ENCODE measurements around a stretch of chr17.

GRCh38 chr17:29429817-29430683, 39.9 kb downstream of the TAOK1 start:
- RRBS: no CpG with 5 or more reads among the region's 7 CpGs

GRCh38 chr17:29561853-29563033, 4.6 kb downstream of the ABHD15 start:
- RRBS: no CpG with 5 or more reads among the region's 36 CpGs

- RRBS: 22% methylated on average over 41 of the region's 45 CpGs
These were observed 355 bp downstream of the ABHD15 start for GRCh38 chr17:29566465-29566899.

GRCh38 chr17:29584579-29585029, 4.8 kb downstream of the GIT1 start:
- RRBS: no CpG with 5 or more reads among the region's 8 CpGs

GRCh38 chr17:29760710-29761796, 138.3 kb upstream of the CORO6 start:
- RRBS: 3% methylated on average over 34 of the region's 87 CpGs

DNA sequence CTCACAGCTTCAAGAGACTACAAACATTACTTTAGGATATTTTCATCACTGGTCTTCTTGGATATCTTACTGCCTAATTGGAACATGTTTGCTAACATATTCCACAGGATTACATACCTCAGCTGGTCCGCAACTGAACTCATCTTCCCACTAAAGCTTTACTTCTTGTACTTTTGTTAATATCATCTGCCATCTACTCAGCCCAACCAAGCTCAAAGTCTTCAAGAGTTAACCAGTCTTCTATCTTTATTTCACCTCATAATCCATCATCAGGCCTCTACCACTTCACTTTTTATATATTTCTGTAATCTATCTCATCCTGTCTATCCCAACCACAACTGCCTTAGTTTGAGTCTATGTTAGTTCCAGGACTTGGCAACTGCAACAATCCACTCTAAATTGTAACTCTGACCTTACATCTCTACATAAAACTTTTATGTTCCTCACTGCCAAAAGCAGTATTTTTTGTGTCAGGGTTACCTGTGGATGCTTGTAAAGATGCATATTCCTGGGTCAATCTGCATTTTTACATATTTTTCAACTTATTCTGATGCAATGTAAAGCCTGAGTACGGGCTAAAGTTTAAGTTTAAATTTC, 45.5 kb downstream of the SSH2 start:
- RRBS: no CpG with 5 or more reads among the region's 2 CpGs

- RRBS: no CpG with 5 or more reads among the region's 7 CpGs
These were observed 678 bp upstream of the SSH2 start for GRCh38 chr17:29930745-29931066.

DNA sequence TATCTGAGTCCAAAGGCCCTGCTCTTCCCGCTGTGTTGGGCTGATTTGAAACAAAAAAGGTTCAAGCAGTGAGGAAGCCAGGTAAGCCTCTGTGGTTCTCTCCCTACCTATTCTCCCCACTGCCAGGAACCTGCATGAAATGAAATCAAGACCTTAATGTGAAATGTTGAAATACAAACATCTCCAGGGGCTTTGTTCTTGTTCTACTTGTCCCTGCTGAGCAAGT, 7.6 kb upstream of the SLC6A4 start:
- RRBS: no CpG with 5 or more reads among the region's 1 CpG

DNA sequence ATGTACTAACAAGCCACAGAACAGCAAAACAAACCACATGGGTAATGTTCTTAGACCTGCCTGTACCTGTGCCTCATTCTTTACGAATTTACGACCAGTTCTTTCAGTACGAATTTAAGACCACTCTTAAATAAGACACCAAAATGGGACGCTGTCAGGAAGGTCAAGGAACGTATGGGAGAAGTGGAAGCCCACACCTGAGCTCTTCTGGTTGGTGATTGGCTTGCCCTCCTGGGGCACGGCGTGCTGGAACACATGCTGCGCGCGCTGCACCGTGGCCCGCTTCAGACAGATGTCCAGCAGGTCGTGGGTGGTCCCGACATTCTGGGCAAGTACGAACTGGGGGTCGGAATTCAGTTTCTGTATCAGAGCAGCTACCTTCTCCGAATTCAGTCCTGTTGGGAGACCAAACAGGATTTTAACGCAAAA, 616 bp downstream of the BLMH start:
- RRBS: no CpG with 5 or more reads among the region's 18 CpGs

DNA sequence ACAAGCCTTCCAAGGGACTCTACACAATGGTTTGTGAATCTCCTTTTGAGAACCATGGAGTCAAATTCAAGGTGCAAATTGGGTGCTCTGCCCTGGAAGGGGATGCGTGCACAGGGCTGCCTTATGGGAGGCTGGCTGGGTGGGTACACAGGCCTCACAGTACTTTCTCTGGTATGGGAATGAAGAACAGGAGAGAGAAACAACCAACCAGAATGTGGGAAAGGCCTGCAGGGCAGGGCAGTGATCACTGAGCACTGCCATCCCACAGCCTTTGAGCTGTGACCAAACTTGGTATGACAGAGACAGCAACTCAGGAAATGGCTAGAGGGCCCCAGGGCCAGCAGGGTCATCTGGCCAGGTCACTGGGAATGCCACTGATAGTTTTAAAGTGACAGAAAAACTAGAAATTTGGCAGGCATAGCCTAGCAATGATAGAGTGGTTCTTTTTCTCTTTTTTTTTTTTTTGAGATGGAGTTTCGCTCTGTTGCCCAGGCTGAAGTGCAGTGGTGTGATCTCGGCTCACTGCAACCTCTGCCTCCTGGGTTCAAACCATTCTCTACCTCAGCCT, 3.8 kb upstream of the TMIGD1 start:
- RRBS: no CpG with 5 or more reads among the region's 3 CpGs

GRCh38 chr17:30728355-30729243, 95.9 kb downstream of the CRLF3 start:
- RRBS: no CpG with 5 or more reads among the region's 15 CpGs

DNA sequence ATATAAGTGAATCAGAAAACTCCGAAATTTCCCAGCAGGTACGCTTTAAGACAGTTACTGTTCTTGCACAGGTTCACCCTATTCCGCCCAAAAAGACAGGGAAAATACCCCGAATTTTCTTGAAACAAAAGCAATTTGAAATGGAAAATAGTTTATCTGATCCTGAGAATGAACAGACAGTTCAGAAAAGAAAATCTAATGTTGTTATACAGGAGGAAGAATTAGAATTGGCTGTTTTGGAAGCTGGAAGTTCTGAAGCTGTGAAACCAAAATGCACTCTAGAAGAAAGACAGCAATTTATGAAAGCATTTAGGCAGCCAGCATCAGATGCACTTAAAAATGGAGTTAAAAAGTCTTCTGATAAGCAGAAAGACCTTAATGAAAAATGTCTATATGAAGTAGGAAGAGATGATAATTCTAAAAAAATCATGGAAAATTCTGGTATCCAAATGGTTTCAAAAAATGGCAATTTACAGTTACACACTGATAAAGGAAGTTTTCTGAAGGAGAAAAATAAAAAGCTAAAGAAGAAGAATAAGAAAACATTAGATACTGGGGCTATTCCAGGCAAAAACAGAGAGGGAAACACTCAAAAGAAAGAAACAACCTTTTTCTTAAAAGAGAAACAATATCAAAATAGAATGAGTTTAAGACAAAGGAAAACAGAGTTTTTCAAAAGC, 3.4 kb downstream of the ATAD5 start:
- RRBS: no CpG with 5 or more reads among the region's 4 CpGs

DNA sequence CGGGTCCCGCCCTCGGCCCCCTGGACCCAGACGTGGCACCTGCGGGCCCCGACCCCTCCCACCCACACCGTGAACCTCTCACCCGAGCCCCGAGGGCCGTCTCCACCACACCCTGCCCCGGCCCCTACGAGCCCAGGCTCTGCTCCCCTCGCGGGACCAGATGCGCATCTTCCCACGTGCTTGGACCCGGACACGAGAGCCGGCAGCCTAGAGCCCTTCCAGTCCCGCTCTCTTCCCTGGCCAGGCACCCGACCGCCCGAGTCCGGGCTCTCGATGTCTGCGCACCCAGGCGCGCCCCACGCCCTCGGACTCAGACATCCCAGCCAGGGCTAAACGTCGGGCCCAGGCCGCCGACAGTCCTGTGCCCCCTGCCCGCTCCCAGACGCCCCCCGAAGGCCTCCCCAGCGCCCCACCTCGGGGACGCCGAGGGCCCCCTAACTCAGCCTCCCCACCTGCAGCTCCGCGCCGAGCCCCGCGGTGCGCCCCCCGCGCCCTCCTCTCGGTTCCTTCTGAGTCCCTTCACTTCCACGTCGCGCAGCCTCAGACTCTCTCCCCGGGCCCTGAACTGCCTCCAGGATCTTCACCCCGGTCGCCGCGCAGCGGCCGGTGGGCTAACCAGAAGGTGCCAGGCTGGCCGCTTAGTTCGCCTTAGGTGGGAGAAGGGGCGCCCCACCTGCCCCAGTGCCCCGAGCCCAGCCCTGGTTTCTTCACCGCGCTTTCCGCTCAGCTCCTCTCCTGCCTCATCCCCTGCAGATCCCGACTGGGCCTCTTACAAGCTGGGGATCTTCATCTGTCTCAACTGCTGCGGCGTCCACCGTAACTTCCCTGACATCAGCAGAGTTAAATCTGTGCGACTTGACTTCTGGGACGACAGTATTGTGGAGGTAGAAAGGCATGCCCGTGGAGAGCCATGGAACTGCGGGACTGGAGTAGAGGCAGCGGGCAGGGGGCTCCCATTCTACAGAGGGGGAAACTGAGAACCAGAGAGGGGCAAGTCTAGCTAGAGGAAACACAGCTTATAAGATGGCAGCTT, 758 bp downstream of the ADAP2 start:
- RRBS: 6% methylated on average over 14 of the region's 76 CpGs

DNA sequence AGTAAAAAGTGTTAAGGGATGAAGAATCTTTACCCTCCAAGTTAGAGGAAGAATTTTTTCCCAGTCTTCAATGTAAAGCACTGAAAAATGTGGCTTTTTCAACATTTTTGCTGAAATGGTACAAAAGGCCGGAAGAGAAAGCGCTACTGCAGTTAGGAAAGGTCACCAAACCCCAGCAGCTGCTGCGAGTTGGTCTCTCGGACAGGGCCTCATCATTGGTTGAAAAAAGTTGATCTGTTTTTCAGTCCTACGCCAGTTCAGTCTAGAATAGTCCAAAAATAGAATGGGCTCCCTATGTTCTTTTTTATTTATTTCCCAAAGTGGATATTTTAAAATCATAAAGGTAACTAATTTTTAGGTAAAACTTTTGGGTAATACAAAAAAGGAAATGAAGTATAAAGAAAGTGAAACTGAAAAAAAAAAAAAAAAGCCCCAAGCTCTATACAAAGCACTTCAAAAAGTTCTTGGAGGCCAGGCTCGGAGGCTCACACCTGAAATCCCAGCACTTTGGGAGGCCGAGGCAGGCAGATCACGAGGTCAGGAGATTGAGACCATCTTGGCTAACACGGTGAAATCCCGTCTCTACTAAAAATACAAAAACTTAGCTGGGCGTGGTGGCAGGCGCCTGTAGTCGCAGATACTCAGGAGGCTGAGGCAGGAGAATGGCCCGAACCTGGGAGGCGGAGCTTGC, 17.4 kb downstream of the ADAP2 start:
- RRBS: no CpG with 5 or more reads among the region's 15 CpGs

- RRBS: no CpG with 5 or more reads among the region's 4 CpGs
These were observed 96.3 kb downstream of the NF1 start for GRCh38 chr17:31190939-31191668.

- RRBS: no CpG with 5 or more reads among the region's 7 CpGs
These were observed 1.6 kb downstream of the EVI2B start for GRCh38 chr17:31312197-31312739.

- RRBS: no CpG with 5 or more reads among the region's 3 CpGs
These were observed 2.3 kb downstream of the EVI2A start for GRCh38 chr17:31319029-31319695.

- RRBS: no CpG with 5 or more reads among the region's 11 CpGs
These were observed 98.1 kb downstream of the RAB11FIP4 start for GRCh38 chr17:31489586-31490032.

- RRBS: no CpG with 5 or more reads among the region's 8 CpGs
These were observed 136.2 kb downstream of the RAB11FIP4 start for GRCh38 chr17:31527556-31528224.